ENCODE measurements around the gene PCTP.

GRCh38 chr17:55446929-55447360 is 25.3 kb upstream of the MMD start:
- RRBS: no CpG with 5 or more reads among the region's 1 CpG

DNA sequence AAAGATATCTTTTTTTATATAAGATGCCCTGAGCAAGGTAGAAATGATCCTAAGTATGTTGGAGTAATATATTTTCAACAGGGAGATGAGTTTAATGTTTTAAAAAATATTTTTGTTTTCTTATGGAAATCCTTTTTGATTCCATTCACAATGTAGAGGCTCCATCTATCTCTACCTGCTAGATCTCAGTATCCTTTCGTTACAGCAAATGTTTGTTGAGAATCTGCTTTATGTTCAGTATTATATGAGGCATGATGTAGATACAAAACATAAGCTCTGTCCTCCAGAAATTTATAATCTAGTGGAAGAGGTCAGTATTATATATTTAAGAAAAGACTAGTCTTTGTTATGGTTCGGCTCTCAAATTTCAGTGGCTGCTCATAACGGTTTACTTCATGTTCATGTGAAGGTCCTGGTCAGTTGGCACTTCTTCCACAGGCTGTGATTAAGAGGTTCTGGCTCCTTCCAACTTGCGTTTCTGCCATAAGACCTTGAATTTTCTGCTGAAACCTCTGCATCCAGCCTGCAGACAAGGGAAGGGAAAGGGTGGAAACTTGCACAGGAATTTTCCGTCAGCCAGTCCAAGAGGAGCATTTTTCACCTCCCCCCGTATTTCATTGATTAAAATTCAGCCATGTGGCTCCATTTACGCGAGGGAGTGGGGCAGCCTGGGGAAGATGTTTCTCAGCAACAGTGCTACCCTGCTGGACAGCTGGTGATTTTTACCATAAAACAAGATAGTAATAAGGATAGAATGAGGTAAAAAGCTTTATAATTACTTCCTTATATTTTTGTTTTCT is 110.2 kb downstream of the TMEM100 start:
- RRBS: no CpG with 5 or more reads among the region's 8 CpGs

DNA sequence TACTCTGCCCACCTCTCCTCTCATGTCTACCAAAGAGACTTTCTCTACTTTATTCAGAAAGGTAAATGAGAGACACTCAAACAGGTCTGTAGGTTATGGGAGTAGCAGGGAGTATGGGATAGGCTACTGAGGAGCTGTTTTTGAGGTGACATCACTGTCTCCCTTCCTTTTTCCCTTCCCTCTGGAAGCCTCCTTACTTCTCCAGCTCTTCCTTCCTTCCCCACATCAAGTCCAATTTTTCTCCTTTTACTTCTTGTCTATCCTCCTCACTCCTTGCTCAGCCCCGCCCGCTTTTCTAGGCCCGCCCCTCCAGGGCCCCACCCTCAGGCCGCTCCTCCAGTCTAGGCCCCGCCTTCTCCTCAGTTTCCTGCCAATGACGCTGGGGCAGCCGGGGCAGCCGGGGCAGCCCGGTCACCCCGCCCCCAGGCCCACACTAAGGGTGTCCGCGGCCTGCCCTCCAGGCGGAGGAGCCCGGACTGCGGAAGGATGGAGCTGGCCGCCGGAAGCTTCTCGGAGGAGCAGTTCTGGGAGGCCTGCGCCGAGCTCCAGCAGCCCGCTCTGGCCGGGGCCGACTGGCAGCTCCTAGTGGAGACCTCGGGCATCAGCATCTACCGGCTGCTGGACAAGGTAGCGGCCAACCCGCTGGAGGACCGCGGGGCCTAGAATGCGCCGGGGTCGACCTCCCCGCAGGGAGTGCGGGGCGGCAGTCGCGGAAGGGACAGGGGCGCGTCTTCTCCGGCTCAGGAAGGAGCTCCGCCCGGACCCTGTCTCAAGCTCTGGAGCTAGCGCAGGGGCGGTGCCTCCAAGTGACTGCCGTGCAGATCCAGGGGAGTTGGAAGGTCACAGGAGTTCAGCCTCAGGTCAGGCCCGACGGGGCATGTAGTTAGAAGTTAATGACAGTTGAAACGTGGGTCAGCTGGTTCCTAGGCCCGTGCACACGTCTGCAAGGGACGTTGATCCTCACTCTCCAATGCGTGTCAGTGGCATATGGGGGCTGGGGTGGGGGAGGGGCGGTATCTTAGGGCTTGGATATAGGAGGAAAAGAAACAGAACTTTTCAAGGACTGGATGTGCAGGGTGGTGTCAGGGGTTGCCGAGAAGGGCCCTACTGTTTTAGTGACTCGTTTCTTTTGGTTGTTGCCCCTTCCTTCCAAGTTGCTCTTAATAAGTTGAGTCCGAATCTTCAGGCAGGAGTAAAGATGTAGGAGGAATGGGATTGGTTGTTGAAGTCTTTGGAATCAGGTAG is at the start of gene PCTP:
TSS of gene PCTP (plus strand) at position 434 of the 1,245 bp plus-strand sequence.
- RRBS: 2% methylated on average over 30 of the region's 56 CpGs

DNA sequence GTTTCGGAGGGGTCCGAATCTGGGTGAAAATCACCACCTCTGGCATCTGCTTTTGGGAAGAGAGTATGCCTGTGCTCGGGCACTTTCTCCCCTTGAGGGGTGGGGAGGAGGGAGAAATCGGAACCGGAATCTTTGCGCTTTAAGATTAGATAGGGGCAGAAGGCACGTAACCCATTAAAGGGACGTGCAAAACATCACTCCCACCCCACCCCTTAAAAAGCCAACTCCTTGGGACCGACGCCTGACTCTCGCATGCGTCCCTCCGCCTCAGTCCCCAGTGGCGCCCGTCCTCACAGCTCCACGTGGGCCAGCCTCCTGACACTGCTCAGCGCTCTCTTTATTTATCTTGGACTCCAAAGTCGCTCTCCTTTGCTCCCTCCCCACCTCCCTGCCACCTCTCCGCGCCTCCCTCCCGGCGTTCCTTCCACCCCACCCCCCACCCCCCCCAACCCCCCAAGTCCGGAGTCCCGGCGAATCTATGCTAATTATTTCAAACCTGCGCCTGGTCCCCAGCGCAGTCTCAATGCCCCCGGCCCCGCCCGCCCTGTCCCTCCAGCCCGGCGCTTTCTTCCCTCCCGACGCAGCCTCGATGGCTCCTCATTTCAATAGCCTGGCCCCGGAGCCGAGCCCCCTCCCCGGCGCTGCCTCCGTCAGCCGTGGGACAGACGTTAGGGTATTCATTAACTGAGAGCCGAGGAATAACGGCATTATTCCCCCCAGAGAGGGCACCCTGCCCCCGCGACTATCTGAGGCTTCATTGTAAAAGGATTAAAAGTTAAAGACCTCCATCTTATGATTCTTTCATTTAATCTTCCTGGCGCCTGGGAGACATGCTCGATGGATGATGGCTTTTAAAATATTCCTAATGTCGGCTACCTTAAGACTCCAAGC is 3.1 kb downstream of the NOG start:
- RRBS: 1% methylated on average over 13 of the region's 49 CpGs

- RRBS: no CpG with 5 or more reads among the region's 9 CpGs
These were observed 26.2 kb downstream of the TRIM25 start for GRCh38 chr17:56887512-56888094.

- RRBS: no CpG with 5 or more reads among the region's 7 CpGs
These were observed 3.7 kb downstream of the TRIM25 start for GRCh38 chr17:56909988-56910633.

- RRBS: no CpG with 5 or more reads among the region's 2 CpGs
These were observed 45.3 kb downstream of the SCPEP1 start for GRCh38 chr17:57023308-57023571.

DNA sequence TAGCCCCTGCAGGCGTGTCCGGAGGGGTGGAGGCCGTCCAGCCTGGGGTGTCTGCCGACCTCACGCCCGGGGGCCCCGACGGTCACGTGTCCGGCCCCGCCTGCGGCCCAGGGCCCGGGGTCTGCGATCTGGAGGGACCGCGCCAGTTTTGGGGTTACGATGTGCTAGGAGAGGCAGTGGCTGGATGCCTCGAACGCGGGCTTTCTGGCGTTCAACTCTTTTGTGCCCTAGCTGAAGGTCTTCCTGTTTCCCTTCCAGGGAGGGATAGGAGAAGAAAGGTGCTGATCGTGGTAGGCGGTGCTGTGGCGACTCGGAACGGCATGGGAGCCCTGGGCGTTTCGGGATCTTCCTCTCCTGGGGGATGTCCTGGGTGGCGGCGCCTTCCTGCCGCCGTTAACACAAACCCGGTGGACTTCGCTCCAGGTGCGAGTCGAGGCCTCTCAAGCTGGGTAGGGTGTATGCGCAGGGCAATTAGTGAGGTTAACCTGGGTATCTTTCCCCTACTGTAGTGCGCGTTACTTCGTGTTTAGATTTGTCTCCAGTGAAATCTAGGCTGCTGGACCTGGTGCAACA is 1.2 kb downstream of the AKAP1 start:
- RRBS: 1% methylated on average over 5 of the region's 40 CpGs

- RRBS: no CpG with 5 or more reads among the region's 9 CpGs
These were observed 15.4 kb downstream of the MSI2 start for GRCh38 chr17:57271679-57272204.

DNA sequence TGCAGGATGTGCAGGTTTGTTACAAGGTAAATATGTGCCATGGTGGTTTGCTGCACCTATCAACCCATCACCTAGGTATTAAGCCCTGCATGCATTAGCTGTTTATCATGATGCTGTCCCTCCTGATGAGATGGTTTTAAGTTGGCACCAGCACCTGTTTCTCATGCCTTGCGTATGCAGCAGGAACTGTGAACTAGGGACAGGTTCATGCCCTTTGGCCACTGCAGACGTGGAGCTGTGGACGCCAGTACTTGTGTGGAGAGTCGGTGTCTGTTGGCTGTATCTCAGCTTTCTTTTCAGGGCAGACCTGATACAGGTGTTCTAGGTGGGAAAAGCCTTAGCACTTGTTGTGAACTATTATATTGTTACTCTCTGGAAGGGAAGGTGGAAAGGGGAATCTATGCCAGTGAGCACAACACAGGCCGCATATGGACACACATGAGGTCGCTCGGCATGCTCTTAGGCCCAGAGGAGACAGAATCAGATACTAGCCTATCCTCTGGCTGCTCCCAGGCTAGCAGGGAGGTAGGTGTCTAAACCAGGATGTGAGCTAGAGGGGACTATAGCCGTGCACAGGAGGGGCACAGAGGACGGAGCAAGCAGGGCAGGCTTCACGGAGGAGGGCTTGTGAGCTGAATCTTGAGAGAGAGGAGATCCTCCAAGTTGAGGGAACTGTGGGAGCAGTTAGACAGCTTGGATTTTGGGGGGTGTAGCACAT is 22.6 kb downstream of the MSI2 start:
- RRBS: no CpG with 5 or more reads among the region's 10 CpGs

- RRBS: no CpG with 5 or more reads among the region's 27 CpGs
These were observed 100.7 kb downstream of the MSI2 start for GRCh38 chr17:57356690-57357768.

- RRBS: 53% methylated on average over 5 of the region's 22 CpGs
These were observed 149.8 kb downstream of the MSI2 start for GRCh38 chr17:57405867-57406702.

GRCh38 chr17:57480437-57480854 is 224.1 kb downstream of the MSI2 start:
- RRBS: no CpG with 5 or more reads among the region's 4 CpGs

DNA sequence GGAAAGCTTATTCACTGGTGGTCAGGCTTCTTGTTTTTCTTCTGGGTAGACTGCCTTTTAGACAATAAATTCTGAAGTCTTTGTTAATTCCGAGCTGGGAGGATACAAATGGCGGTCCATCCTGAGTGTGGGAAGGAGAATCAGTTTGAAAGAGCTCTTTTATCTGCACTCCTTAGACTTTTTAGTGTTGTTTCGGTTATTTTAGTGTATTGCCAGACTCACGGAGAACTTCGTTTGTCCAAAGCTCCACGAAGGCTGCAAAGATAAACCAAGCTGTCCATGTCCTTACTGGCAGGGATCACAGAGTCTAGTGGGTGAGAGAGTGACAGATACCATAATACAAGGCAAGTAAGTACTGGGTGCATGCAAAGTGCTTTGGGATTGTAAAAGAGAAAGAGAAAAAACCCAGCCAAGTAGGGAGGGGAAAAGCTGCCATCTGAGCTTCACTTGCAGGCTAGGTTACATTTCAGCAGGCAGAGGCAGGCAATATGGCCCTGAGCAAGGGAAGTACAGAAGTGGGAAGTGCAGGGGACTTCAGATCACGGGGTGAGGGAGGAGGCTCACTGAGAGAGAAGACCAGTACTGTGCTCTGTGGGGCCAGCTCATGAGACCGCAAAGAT is 230.4 kb downstream of the MSI2 start:
- RRBS: no CpG with 5 or more reads among the region's 8 CpGs

- RRBS: no CpG with 5 or more reads among the region's 11 CpGs
These were observed 195.1 kb downstream of the CCDC182 start for GRCh38 chr17:57549821-57550550.

DNA sequence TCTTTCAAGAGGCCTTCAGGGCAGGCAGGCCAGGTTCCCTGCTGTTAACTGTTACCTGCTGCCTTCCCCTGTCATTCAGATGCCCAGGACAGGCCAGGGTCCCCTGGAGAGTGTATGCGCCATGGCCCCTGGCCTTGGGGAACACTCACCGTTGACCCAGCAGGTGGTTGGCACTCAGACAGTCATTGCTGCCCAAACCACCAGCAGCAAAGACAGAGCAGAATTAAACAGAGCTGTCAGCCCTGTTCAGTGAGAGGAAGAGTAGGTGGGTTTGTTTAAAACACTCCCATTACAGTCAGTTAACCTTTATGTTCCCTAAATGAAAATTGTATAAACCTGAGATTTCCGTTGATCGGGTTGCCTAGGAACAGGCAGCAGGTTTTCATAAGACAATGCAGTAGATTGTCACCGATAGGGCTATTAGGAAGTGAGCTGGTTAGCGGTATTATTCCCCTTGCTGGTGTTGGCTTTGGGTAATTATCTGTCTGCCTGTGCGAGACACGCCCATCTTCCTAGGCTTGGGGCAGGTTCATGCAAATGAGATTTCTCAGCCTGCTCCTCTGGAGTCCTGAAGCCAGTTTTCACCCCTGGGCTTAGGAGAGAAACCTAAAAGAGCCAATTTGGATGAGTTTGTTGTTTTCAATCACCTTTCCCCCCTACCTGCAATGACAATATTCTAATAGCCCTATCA is 132.5 kb downstream of the CCDC182 start:
- RRBS: no CpG with 5 or more reads among the region's 8 CpGs

- RRBS: no CpG with 5 or more reads among the region's 4 CpGs
These were observed 82.7 kb downstream of the CCDC182 start for GRCh38 chr17:57662439-57662706.

DNA sequence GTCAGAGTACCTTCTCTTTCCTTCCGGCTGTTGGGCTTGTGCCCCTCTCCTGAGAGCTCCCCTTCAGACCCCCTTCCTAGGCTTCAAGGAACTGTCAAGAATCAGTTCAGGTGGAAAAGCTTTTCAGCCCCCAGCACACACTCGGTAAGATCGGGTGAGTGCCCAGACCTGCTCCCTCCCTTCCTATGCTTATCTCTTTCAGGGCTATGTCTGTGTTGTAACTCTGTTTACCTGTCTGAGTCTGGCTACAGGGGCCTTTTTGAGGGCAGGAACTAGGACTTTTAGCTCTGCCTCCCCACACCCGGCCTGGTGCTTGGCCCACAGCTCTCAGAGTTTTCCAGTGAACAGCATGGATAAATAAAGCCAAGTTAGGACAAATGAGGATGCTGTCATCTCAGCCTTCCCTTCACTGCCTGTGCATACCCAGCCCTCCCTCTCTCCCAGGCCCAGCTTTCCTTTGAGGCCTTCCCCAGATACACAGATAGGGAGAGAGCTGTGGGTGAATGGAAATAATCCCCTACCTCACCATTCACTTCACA is 5.6 kb upstream of the MRPS23 start:
- RRBS: no CpG with 5 or more reads among the region's 4 CpGs

DNA sequence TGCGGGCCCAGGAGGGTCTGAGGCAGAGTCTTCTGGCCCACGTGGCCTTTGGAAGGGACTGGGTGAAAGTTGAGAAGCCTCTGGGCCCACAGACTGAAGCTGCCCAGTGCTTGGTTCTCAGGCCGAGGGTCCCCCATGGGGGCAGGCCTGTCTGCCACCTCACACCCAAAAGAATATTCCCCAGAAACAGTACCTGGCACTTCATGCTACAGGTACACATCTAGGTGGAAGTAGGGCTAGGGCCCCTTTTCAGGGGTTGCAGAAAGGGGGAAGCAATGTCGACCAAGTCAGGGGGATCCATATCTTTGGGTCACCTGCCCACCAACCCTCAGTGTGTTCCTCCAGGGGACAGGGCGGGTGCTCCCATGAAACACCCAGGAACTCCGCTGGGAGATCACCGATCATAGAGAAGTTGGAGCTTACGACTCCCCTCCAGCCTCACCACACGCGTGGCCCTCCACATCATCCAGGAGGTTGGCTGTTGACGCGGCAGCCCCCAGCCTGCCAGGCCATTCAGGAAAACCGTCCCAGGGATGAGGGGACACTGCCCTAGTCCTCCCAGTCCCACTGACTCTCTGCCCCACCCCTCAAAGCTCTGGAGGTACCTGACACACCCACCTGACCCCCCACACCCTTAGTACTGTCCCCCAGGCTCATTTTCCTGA is 17.2 kb upstream of the MRPS23 start:
- RRBS: no CpG with 5 or more reads among the region's 13 CpGs

Data from renal cortical epithelial cell (primary cell).